Gastroesophageal sphincter (tissue), 4 donors: Measurements from ENCODE around the genes ZNF213 and NLRC3.

- PRO-cap, result no peak
- RAMPAGE, long total RNA, 4 experiments, result no peak in any of the 4 experiments
These were observed 8.1 kb downstream of the FLYWCH2 start for GRCh38 chr16:2891164-2891487.

- PRO-cap, result bidirectional peak, plus-strand start at chr16:2904393, minus-strand start at chr16:2904248
- RAMPAGE, long total RNA, 4 experiments, result no peak in any of the 4 experiments
These were observed 7.7 kb upstream of the FLYWCH1 start for GRCh38 chr16:2903790-2904724.

DNA sequence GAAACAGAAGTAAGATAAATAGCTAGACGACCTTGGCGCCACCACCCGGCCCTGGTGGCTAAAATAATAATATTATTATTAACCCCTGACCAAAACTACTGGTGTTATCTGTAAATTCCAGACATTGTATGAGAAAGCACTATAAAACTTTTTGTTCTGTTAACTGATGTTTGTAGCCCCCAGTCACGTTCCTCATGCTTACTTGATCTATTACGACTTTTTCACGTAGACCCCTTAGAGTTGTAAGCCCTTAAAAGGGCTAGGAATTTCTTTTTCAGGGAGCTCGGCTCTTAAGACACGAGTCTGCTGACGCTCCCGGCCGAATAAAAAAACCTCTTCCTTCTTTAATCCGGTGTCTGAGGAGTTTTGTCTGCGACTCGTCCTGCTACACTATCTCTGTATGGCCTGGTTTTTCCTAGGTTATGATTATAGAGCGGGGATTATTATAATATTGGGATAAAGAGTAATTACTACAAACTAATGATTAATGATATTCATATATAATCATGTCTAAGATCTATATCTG lies 4.2 kb upstream of the FLYWCH1 start:
- PRO-cap, result no peak
- RAMPAGE, long total RNA, 4 experiments, result no peak in any of the 4 experiments

DNA sequence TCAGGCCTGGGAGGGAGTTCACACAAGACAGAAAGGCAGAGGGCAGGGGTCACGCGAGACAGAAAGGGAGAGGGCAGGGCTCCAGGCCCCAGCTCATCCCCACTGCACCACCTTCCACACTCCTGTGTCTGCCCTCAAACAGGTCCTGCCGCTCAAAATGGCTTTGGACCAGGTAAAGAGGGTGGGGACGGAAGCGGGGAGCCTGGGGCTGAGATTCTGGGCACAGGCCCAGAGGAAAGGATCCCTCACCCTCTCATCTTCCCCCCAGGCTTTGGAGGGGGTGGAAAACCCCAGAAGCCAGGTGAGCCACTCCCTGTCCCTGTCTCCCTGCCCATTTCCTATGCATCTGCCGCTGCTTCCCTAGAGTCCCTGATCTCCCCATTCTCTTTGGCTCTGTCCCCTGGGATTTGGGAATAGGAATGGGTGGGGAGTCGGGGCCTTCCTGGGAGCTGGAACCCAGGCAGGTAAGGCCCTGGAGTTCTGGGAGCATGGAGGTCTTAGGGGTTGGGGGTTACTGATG lies 12.5 kb upstream of the PKMYT1 start:
- PRO-cap, result no peak
- RAMPAGE, long total RNA, 4 experiments, result no peak in any of the 4 experiments

- PRO-cap, result no peak
- RAMPAGE, long total RNA, 4 experiments, result no peak in any of the 4 experiments
These were observed 4.2 kb upstream of the CLDN9 start for GRCh38 chr16:3008485-3009045.

DNA sequence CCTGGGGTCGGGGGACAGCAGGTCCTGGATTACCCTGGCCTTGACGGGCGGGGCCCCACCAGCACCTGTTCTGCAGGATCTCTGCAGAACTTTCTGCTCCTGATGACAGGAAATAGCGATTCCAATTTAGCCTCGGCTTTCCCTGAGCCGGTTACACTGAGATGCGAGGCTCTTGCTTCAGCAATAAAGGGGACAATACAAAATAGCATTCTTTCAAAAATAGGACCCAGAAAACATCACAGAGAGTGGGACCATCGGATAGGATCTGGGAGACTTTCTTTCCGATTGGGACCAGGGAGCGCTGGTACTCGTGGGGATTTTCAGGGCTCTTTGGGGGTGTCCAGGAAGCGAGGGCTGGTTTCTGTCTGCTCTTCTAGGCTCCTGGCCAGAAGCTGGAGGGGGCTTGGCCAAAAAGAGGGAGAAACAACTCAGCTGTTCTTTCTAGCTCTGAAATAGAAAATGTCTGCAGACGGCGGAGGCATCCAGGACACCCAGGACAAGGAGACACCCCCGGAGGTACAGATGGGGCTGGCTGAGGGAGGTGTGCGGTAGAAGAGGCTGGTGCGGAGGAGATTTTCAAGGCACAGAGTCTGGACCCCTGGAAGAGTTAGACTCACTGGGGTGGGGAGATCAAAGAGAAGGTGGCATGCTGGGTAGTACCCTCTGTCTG lies 721 bp downstream of the ZNF205 start:
- PRO-cap, result unidirectional peak, minus-strand start at position 332 of the sequence
- RAMPAGE, long total RNA, 4 experiments, result no peak in any of the 4 experiments

DNA sequence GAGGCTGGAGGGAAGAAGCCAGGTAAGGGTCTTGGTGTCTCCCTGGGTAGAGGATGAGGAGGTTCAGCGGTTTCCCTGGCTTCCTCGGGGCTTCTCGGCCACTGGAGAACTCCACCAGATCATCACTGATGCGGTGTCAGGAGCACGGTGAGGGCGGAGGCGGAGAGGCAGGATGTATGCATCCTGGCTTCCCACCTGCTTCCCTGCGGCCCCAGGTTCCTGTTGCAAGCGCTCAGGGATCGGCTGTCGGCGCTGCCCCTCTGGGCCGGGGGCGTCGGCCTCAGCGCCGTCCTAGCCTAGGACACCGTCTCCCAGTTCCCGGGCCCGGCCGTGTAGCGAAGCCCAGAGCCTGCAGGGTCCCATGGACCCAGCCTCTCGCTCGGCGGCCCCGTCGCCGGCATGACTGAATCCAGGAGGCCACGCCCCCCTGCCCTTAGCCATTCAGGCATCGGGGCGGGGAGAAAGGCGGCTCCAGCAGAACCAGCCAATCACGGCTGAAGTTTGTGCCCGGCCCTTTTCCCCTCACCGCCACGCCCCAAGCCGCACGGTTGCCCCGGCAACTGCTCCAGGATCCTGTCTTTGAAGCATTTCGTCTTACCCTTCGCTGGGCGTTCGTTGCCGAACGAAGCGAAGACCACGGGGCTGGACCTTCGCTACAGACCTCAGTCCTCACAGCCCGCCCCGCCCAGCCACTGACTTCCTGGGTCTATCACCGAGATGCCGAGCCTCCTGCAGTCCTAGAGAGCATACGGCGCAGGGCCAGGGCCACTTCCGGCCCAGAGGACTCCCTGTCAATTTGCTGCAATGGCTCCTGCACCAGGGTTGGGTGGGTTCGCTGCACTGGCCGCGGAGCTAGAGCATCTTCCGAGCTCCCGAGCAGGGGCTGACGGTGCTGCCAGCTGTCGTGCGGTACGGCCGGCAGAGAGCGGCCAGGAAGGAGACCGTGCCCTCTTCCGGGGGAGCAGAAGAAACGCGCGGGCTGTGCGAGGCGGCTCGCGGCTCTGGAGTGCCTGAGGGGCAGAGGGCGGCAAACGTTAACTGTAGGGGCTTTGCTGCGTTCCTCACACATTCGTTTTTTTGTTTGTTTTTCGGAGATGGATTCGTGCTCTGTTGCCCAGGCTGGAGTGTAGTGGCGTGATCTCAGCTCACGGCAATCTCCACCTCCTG lies 10.6 kb upstream of the ZNF213 start:
- PRO-cap, result bidirectional peak, plus-strand start at position 545 of the sequence, minus-strand start at position 405 of the sequence; bidirectional peak, plus-strand start at position 964 of the sequence, minus-strand start at position 694 of the sequence
- RAMPAGE, long total RNA, 4 experiments, result no peak in any of the 4 experiments

GRCh38 chr16:3134953-3135582 lies at the start of gene ZNF213:
ZNF213 (plus strand) TSS chr16:3135029.
- PRO-cap, result bidirectional peak, plus-strand start at chr16:3135181, minus-strand start at chr16:3134877; unidirectional peak, plus-strand start at chr16:3135293
- RAMPAGE, long total RNA, 4 experiments, result start-site peak on the plus strand in 1 of 4 experiments, at chr16:3135115-3135162 at its widest, 14 reads per replicate

DNA sequence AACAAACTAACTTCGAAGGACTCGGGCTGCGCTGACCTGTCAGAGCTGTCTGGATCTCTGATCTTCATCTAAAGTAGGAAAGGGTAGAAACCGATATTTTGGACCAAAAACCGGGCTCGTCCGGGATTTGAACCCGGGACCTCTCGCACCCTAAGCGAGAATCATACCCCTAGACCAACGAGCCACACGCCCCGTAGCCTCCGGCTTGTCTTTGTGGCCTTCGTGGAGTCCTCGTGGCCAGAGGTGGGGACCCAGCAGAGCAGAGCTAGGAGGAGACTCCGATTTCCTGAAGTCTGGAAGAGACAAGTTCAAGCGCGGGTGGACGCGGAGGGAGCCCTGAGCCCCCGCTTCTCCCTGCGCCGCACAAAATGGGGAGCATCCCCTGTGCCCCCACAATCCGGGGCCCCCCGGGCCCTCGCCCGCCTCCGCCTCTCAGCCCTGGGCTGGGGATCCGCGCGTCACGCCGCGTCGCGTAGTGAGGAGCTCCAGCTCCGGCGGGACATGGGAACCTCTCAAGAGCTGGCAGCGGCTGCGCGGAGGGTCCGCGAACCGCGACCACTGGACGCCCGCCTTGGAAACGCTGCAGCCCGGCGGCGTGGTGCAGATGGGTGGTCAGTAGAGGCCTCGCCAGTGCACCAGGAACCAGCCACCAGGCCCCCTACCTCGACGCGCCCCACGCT lies 47.8 kb downstream of the ZNF213 start:
- PRO-cap, result no peak
- RAMPAGE, long total RNA, 4 experiments, result no peak in any of the 4 experiments

- PRO-cap, result no peak
- RAMPAGE, long total RNA, 4 experiments, result no peak in any of the 4 experiments
These were observed 18.8 kb downstream of the ZNF200 start for GRCh38 chr16:3216108-3216687.

GRCh38 chr16:3289114-3290429 lies 6.3 kb downstream of the ZNF263 start:
- PRO-cap, result no peak
- RAMPAGE, long total RNA, 4 experiments, result no peak in any of the 4 experiments

DNA sequence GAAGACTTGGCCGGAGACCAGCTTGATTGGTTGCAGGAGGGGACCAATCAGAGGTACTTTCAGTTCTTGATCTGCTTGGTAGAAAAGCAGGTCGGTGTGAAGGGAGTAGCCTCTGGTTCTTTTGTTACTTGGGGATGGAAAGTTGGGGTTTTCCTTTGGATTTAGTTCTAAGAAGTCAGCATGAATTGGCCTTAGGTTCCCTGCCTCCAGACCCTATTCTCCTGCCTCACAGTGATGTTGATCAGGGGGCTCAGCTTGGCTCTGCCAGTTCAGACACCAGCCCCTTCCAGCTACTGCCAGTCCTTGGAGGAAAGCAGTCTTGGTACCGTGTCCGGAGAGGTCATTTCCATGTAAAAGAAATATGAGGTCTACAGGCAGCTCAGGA lies 24.7 kb downstream of the NAA60 start:
- PRO-cap, result no peak
- RAMPAGE, long total RNA, 4 experiments, result no peak in any of the 4 experiments

DNA sequence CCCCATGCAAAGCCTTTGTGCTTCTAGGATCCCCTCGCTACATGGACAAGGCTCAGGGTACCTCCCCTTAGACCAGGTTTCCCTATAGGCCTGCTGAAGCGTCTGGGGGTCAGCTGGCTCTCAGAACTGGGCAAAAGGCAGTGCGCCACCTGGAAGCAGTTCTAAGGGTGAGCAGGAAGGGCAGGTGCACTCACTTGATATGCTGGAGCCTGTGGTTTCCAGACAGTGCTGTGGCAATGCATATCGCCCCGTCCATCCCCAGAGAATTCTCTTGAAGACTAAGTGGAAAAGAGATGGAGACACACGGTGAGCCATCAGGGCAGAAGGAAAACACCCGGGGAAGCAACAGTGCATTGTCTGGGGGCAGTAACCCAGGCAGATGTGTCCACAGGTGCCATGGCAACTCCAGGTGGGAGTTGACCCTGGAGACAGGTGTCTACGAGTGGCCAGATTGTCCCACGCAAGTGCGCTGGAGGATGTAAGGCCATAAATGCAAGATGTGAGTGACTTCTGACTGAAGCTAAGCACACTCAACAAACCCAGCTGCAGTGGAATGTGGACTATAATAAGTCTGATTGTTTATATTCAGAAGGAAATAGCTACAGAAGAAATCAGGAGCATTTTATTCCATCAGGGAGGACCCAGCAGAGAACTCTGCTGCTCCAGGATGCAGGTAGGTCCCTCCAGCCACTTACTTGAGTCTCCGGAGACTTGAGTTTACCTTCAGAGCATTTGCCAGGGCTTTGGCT lies 35.0 kb downstream of the NLRC3 start:
- PRO-cap, result no peak
- RAMPAGE, long total RNA, 4 experiments, result no peak in any of the 4 experiments

DNA sequence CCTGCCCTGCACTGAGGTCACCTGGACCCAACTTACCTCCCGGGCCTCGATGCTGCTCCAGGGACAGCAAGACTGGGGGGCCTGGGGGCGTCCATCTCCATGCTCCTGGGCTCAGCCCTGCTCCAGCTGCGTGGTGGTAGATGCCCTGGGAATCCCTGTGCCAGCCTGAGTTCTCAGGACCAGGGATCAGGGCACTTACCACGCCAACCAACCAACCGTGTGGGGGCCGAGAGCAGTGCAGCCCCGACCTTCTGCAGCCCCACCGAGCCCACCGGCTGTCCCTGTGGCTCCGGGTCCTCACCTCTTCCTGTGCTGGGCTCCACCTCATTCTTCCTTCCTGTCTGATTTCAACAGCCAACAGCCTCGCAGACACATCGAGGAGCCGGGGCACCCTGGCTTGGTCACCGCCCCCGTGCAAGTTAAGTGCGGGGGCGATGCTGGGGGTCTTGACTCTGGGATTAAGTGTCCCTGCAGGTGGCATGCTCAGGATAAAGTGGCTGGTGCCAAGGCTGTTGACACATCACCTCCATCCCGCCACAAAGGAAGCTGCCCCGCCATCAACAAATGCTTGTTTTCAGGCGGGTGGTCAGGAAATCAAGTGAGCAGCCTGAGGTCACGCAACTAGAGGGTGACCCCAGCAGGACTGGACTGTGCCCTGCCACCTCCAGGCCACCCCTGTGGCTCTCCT lies at the start of gene NLRC3:
NLRC3 (minus strand) TSS at position 291 of the 688 bp plus-strand sequence.
- PRO-cap, result unidirectional peak, minus-strand start at position 280 of the sequence
- RAMPAGE, long total RNA, 4 experiments, result start-site peak on the minus strand in 1 of 4 experiments, centred at position 294 of the sequence, 5 reads per replicate

GRCh38 chr16:3646154-3647123 lies 8.1 kb upstream of the DNASE1 start:
- PRO-cap, result no peak
- RAMPAGE, long total RNA, 4 experiments, result no peak in any of the 4 experiments

DNA sequence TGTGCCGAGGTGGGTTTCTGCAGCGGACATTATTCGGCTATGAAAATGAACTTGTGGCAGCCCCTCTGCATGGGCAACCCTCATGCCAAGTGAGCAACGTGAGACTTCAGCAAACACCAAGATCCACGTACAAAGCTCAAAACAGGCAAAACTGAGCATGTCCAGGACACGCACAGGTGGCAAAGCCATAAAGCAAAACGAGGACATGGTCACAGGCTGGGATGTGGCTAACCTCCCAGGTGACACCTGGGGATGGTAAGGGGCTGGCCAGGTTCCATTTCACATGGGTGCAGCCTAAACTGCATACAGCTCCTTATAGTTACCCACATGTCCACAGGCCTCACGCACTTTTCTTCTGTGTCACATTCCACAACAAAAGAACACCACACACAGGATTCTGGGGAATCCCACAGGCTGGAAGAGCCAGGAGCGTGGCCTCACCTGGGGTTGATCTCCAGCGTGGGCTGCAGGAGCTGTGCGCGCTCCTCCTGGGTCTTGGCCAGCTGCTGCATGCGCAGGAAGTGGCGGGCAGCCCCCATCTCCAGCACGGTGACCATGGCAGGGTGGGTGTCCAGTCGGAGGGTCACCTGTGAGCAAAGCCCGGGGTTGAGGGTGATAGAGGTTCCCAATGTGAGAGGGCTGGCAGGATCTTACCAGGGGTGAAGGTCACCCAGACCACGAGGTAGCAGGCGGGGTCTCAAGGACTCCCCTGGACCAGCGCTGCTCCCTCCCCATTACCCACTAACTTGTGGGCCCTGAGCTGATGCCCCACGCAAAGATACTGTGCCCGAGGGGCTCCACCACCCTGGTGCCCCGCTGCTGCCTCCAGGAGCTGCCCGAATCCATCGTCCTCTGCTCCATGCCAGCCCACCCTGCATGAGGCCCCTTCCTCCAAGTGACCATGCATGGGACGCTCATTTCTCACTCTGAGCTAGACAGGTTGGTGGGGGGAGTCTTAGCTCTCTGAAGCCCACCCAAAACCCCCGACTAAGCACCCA lies 7.4 kb downstream of the DNASE1 start:
- PRO-cap, result no peak
- RAMPAGE, long total RNA, 4 experiments, result no peak in any of the 4 experiments

GRCh38 chr16:3727275-3727809 lies 10.0 kb upstream of the TRAP1 start:
- PRO-cap, result no peak
- RAMPAGE, long total RNA, 4 experiments, result no peak in any of the 4 experiments

- PRO-cap, result unidirectional peak, plus-strand start at chr16:3880284
- RAMPAGE, long total RNA, 4 experiments, result no peak in any of the 4 experiments
These were observed 674 bp downstream of the CREBBP start for GRCh38 chr16:3879691-3880387.

- PRO-cap, result bidirectional peak, plus-strand start at chr16:3880872, minus-strand start at chr16:3880713
- RAMPAGE, long total RNA, 4 experiments, result no peak in any of the 4 experiments
These were observed 234 bp upstream of the CREBBP start for GRCh38 chr16:3880786-3881107.

- PRO-cap, result no peak
- RAMPAGE, long total RNA, 4 experiments, result no peak in any of the 4 experiments
These were observed 78.8 kb upstream of the CREBBP start for GRCh38 chr16:3959243-3959684.